Amniotic epithelial cell (primary cell): ENCODE measurements around a stretch of chr3.

DNA sequence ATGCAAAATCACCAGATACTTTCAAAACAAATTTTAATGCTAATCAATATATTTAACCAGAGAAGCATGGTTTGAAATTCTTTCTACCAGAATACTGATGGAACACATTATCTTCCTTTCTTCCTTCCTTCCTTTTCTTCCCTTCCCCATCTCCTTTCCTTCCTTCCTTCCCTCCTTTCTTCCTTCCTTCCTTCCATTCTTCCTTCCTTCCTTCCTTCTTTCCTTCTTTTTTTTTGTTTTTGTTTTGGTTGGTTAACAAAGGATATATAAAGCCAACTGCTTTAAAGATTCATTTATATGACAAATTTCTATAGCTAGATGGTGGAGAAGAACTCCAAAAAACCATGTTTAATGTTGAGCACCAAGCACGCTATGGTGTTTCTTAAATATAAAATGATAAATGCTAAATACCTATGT lies 332.0 kb downstream of the ZNF385D start:
- RRBS, result no CpG with 5 or more reads among the region's 1 CpG

DNA sequence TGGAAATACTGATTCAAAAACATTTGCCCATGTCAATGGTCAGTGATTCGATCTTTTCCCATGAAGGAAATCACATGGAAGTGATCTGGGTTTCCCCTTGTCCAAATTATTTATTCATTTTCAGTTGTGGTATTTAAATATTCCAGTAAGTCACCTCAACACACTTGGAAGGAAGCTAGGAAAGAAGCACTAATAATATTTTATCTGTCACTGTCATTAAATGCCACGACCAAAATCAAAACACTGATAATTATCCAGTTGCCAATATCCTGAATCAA lies 78.5 kb downstream of the ZNF385D start:
- RRBS, result no CpG with 5 or more reads among the region's 2 CpGs

DNA sequence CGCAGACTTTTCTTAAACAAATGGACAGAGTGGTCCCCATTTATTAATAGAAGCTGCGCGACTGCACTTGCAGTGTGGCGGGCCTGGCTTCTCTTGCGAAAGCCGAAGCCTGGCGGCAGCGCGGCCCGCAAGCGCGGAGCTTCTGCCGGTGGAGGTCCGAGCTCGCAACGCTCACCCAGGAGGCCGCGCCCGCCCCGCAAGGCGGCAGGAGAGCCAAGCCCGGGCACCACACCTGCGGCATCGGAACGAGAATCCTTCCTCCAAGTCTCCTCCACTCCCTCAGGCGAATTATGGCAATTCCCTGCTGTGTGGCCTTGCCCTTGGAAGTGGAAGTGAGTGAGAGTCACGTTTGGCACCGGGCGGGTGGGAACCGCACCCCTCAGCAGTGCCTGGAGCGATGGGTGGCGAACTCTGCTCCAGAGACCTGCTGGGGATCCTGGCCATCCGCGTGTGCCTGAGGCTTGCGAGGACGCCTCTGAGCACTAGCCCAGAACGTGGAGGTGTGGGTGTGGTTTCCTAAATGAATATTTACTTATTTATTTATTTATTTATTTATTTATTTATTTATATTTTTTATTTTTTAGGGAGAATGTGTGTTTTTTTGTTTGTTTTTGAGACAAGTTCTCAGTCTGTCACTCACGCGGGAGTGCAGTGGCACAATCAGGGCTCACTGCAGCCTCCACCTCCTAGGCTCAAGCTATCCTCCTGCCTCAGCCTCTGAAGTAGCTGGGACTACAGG lies 133.7 kb upstream of the UBE2E1 start:
- RRBS, result 7% methylated on average over 9 of the region's 39 CpGs

DNA sequence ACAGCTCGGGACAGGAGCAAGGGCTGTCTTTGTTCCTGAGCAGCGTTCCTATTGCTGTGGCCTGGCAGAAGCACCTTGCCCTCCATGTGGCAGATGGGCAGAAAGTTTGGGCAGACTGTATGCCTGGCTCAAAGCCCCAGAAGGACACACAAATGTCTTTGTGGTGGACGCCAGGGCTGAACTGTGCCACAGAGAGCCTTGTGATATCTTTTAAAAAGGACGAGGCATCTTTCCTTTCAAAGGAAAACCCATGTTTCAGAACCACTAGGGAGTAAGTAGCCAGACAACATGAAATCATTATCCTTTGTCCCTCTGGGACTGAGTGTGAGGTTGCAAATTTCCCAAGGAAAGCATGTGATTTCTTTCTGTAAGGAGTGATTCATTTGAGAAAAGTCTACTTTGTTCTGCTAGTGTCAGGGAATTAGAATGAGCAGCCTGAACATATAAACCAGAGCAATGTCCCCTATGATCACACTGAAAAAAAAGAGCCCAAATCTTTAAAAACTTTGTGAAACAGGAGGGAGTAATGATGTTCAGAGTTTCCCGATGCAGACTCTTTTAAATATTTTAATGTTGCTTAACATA lies 29.2 kb upstream of the UBE2E1 start:
- RRBS, result no CpG with 5 or more reads among the region's 5 CpGs

GRCh38 chr3:23821673-23822415 lies 16.1 kb downstream of the UBE2E1 start:
- RRBS, result no CpG with 5 or more reads among the region's 4 CpGs

- RRBS, result no CpG with 5 or more reads among the region's 8 CpGs
These were observed 19.4 kb downstream of the UBE2E1 start for GRCh38 chr3:23824877-23825868.

DNA sequence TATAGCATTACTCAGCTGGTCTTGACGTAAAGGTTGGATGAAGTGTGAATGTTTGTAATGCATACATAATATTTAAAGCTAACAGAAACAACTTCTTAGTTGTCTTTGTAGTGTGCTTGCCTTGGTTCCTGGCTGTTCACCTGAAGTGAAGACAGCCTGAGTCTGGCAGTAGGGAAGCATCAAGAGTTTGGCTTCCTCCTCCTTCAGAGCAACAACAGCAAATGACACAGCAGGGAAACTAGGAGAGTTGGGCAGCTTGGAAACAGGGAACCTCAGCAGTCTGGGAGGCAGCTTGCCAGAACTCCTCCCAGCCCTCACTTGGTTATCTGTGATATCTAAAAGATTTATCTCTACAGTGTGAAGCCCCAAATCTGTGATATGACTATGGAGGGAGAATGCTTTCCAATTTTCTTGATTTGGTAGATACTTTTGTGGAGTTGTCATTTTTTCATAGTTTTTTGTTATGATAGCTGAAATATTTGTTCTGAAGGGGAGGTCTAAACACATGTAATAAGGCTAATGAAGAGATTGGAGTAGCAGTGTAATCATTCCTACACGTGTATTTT lies 20.6 kb downstream of the UBE2E1 start:
- RRBS, result no CpG with 5 or more reads among the region's 2 CpGs

DNA sequence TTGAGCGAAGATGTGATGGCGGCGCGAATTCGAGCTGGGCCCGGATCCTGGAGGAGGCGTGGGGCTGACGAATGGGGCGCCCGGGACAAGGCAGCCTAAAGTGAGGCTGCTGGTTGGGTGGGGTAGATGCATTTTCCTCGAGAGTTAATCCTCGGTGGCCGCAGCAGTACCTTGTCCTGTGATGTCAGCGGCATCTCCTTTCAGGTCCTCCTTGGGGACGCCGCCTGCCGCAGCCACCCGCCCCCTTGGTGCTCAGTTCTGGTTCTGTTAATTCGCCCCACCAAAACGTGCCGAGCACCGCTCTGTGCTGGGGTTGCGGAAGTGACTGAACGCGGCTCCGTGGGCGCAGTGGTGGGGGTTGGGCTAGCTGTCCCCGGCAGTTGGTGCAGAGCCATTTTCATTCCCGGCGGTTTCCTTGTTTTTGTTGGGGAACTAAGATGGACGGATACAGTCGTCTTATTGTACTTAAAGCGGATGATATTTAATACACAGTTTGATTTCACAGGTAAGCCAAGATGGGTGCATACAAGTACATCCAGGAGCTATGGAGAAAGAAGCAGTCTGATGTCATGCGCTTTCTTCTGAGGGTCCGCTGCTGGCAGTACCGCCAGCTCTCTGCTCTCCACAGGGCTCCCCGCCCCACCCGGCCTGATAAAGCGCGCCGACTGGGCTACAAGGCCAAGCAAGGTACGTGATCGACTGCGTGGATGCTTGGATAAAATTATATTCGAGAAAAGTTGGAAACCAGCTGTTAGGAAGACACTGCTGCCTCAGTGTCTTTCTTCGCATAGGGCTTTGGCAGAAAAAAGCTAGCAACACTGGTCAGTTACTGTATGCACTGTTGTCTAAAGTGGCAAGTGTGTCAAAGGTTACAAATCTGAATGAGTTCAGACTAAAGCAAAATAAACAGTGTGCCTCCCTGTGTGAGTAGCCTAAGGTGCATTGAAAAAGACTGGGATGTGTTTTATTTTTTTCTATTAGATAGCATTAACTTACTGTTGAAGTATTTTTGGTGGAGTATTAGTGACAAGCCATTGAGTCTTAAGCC lies 737 bp downstream of the RPL15 start:
- RRBS, result under 1% methylated on average over 8 of the region's 46 CpGs

DNA sequence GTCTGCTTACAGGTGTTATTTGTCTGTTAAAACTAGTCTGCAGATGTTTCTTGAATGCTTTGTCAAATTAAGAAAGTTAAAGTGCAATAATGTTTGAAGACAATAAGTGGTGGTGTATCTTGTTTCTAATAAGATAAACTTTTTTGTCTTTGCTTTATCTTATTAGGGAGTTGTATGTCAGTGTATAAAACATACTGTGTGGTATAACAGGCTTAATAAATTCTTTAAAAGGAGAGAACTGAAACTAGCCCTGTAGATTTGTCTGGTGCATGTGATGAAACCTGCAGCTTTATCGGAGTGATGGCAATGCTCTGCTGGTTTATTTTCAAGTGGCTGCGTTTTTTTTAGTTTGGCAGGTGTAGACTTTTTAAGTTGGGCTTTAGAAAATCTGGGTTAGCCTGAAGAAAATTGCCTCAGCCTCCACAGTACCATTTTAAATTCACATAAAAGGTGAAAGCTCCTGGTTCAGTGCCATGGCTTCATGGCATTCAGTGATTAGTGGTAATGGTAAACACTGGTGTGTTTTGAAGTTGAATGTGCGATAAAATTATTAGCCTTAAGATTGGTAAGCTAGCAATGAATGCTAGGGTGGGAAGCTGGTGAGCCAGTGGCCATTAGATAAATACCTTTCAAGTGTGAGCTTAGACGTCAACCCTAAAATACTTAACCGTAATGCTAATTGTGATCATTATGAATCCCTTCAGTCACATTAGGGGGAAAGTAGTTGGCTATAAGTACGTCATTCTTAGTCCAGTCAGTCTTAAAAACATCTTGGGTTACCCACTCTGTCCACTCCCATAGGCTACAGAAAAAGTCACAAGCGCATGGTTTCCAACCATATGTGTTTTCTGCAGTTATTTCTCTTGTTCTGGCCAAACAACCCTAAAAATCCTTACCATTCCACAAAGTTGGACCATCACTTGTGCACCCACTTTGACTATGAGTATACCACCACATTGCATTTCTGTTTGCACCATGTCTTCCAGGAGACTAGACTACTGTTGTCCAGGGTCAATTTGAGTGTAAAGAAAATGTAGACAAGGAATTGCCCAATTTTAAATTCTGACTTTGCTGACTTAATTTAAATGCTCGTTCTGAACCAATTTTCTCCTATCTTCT lies 3.0 kb downstream of the RPL15 start:
- RRBS, result no CpG with 5 or more reads among the region's 8 CpGs

DNA sequence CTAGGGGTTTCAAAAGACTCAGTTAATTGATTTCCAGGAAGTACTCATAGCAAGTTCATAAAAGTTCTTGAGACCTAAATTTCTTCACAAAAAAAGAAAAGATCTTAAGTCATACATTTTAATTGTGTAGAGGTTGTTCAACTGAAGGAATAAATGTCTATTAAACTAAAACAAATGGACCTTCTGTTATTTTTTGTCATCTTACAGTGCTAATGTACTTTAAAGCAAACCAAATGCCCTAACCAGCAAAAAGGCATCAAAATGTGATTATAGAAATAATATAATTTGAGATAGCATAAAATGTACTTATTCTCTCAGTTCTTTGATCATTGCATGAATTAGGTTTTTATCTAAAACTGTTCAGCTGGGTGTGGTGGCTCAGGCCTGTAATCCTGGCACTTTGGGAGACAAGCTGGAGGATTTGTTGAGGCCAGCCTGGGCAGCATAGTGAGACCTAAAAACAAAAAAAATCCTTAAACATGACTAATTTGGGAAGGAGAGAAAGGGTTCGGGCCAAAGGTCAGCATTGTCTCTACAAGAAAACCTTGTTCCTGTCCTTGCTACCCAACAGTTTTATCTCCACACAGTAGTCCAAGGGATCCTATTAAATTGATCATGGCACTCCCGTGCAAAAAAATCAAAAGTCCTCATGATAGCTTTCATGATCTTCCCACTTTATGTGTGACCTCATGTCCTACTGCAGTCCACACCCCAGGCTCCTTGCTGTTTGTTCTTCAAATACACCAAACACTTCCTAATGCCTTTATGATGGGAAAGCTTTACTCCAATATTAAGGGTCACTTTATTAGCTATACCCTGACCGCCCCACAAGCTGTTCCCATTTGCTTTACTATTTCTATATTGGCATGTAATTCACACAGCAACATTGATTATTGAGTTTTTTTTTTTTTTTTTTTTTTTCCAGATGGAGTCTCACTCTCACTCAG lies 4.0 kb downstream of the RPL15 start:
- RRBS, result no CpG with 5 or more reads among the region's 3 CpGs

GRCh38 chr3:23958656-23959495 lies 13.8 kb downstream of the NR1D2 start:
- RRBS, result no CpG with 5 or more reads among the region's 10 CpGs

DNA sequence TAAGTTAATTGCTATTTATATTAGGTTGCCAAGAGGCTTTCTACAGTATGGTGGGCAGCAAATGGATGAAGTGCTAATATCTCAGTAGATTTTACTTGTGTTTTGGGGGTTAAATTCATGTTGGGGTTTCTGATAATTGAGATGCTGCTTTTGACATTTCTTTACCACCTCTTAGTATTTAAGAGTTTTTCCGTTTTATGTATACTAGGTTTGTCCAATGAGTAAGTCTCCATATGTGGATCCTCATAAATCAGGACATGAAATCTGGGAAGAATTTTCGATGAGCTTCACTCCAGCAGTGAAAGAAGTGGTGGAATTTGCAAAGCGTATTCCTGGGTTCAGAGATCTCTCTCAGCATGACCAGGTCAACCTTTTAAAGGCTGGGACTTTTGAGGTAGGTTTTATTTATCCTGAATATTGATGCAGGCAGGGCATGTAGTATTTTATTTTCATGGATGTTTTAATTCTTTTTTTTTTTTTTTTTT lies 19.7 kb downstream of the NR1D2 start:
- RRBS, result no CpG with 5 or more reads among the region's 3 CpGs

GRCh38 chr3:24042187-24043291 lies 97.5 kb downstream of the NR1D2 start:
- RRBS, result no CpG with 5 or more reads among the region's 13 CpGs

DNA sequence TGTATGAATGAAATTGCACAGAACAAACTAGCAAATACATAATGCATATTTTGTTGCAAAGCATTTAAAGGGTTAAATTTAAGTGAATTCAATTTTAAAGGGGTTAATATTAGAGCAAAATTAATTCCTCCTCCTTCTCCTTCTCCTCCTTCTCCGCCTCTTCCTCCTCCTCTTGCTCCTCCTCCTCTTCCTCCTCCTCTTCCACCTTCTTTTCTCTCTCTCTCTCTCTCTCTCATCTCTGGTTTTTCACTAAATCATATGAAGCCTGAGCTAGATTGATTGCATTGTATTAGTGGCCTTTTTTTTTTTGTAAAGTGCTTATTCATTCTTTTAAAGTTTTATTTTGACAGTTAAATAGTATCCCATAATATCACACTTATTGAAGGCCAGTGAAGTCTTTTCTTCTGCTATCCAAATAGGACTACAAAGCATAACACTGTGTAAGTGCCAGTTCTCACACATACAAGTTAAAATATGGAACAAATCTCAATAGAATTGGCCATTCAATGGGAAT lies 154.4 kb downstream of the THRB start:
- RRBS, result no CpG with 5 or more reads among the region's 1 CpG

GRCh38 chr3:24519023-24519729 lies 24.5 kb upstream of the THRB start:
- RRBS, result no CpG with 5 or more reads among the region's 11 CpGs

DNA sequence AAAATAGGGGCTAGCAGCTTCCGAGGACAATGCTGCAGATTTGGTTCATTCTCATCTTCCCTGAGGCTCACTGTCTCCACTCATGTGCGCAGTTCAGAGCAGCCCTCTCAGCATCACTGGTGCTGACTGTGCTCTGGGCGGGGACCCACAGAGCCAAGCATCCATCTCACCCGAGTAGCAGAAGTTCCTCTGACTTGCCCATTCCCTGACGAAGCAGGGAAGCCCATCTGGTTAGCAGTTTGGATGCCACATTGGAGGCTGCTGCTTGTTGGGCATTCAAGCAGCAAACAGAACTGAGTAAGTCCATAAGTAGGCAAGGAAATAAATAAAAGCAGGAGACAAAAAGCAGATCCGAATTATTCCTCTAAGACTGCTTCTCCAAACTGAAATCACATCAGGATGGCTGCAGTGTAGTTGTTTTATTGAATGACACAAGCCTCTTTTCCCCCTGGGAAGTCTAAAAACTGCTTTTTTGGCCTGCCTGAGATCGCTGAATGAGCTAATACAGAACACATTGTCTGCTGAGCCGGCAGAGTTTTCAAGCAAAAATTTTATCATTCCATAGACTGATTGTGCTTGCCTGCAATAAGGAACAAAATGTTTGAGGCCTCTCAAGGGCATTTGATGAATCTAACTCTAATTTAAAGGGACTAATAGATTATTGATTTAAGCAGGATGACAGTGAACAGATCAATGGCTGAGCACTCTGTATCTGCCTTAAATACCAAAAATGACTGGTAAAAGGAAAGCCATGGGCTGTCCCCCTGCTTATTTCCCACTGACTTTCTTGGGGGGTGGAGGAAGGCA lies 27.7 kb downstream of the RARB start:
- RRBS, result no CpG with 5 or more reads among the region's 8 CpGs

DNA sequence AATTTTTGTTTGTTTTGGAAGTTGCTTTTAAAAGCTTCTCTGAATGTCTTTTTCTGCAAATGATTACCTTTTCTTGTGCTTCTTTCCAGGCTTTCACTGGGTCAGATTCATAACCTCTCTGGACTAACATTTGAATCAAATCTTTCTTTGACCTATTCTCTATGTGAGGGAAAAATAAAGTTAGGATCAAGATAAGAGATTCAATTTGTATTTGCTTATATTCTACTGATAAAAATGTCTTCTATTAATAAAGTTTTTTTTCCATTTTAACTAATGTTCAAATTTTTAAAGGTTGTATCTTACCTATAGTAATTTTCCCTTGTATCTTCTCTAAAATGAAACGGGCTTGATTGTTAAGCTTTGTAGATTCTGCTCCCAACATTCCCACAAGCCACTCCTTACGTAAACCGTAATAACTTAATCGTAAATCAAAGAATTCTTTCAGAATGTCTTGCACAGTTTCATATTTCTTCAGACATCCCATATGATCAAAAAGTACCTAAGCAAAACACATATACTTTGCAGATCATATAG lies 46.3 kb downstream of the TOP2B start:
- RRBS, result no CpG with 5 or more reads among the region's 4 CpGs

DNA sequence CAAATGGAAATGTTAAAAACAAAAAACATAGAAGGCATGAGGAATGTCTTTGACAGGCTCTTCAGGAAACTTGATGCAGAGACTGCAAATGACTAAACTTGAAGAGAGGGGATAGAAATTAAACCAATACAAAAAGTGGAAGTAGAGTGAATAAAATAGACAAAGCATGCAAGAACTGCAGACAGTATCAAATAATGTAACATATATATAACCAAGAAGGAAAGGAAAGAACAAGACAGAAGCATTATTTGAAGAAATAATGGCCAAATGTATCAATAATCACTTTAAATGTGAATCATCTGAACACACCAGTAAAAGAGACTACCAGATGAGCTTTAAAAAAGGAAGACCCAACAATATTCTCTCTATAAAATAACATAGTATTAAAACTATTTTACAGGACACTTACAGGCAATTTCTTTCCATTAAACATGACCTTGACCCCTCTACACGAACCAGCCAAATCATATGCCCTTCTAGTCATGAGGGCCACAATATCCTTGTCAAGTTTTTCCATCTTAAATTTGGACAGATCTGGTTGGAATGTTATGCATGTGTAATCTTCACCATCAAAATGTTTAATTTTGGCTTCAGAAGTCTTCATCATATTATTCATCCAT lies 29.1 kb downstream of the TOP2B start:
- RRBS, result no CpG with 5 or more reads among the region's 1 CpG

DNA sequence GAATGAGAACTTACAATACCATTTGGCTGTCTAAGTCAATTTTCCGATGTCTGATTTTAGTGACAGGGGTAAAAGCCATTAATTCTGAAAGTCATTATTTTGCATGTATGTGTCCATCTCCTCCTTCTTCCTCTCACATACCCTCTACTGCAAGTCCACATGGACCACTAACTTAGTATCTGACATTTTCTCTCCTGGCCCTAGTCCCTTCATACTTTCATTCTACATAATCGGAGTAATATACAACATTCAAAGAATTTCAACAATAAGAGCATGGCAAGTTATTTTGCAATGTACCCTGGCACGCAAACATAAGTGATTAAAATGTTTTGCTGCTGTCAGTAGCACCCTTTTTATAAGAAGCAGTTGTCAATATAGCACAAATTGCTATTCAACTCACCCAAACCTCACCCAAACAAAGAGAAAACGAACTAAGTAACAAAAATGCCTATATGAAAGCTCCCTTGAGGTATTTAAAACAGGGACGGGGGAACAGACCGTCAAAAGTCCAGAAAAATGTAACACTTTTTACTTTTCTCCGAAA lies 1.8 kb downstream of the TOP2B start:
- RRBS, result no CpG with 5 or more reads among the region's 7 CpGs

DNA sequence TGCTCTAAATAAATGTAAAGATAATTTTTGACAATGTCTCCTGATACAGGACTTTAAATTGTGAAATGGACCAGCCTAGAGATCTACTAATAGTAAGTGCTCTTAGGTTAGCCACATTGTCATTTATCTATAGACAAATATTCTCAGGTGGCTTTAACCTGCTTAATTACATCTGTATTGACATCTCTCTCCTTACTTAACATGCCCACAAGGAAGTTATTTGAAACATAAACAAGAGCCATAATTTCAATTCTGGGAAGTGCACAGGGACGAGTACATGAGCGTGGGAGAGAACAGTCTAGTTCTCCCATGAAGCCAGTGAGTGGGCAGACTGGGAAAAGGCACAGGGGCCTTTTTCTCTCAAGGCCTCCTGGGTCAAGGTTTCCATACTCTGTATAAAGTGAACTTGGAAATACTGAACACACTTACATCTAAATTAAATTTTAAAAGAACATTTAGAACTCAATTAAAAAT lies 54.2 kb downstream of the NEK10 start:
- RRBS, result no CpG with 5 or more reads among the region's 2 CpGs